Paraaortic lymph node (tissue), 1 donor: ENCODE measurements around a stretch of chr20.

GRCh38 chr20:17680877-17681397 lies 1.1 kb downstream of the RRBP1 start:
- PRO-cap, result no peak

DNA sequence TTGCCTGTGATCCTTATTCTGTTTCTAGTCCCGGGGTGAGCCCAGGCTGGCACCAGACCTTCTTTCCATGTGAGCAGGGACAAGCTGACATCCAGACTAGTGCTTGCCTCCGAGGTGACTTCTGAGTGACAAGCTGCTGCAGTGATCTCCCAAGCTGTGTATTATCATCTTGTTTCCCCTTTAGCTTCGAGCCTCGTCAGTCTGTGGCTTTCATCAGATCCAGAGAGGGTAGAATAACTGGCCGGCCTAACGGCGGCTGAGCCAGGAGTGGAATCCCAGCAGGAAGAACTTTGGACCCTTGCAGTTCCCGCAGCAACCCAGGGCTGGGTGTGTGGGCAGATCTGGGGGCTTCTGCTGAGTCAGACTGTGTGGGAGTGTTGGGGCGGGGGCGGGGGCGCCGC lies 10.8 kb downstream of the BANF2 start:
- PRO-cap, result no peak

- PRO-cap, result no peak
Measured at GRCh38 chr20:17835245-17835506, 133.4 kb downstream of the SNX5 start.

GRCh38 chr20:17836134-17836932 lies 132.3 kb downstream of the SNX5 start:
- PRO-cap, result no peak

DNA sequence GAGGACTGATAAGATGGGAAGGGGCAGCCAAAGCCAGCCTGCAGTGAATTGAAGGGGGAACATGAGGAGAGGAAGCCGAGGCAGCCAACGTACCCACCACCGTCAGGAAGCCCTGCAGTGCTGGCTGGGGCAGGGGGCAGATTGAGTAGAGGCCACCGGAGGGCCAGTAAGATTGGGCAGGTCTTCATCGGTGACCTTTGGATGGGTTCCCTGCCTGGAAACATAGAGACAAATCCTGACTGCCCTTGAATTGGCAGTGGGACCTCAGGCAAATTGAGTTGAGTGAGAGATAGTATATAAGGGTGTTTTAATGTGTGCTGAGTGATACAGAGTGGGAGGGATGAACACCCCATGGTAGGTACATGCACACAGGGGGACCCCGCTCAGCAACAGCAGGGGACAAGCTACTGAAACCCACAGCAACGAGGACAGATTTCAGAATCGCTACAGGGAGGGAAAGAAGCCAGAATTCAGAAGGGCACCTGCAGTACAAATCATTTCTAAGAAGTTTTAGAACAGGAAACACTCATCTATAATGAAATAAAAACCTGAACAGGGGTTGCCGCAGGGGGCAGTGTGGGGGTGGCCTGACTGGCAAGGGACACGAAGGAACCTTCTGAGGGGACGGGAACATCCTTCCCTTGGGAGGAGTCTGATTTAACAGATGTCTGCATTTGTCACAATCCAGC lies 90.0 kb downstream of the SNX5 start:
- PRO-cap, result no peak

- PRO-cap, result no peak
Measured at GRCh38 chr20:17916317-17916884, 52.2 kb downstream of the SNX5 start.

DNA sequence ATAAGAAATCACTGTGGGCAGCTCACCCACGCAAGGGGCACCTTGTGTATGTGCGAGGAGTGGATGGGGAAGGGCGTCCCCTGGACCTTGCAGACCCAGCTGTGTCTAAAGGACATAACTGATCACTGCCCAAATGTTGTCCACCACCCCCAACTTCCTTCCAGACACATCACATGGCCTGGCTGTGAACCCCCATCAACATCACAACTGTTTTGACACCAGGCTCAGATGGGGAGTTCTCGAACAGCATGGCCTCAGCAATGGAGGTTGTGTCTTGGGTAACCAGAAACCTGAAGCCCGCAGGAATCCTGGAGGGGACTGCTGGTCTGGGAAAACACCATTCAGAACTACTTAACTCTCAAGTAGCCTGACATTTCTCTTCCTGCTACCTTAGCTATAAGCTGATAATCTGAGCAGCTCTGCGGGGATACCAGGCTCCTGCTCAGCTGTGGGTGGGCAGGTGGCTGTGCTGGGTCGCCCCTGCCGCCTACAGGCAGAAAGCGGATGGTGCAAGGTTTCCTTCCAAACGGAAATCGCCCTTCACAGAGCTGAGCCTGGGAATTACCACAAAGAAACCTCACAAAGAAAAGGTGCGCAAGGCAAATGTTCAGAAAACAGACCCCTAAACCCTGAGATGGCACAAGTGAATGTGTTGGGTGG lies 29.7 kb downstream of the SNX5 start:
- PRO-cap, result no peak

DNA sequence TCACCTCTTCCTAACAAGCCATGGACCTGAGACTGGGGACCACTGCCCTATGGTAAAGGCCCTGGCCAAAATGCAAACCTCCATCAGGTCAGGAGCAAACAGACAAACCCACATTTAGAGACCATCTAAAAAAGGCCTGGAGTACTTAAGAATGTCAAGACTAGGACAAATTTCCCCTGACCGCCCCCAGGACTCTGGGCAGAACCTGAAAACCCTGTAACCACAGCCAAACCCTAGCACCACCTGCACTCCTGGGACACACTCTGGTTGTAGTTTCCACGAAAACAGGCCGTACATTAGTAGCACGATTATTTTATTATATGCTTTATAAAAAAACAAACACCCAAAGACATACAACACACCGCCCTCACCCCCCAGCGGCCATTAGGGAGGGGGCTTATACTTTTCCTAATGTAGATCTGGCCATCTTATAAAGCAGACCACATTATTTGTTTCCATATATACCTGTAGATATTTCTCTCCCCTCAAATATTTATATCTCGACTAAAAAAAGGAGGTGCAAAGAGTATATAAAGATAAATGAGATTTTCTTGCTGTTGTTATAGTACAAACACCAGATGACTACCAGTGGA lies 27.2 kb downstream of the SNX5 start:
- PRO-cap, result no peak

DNA sequence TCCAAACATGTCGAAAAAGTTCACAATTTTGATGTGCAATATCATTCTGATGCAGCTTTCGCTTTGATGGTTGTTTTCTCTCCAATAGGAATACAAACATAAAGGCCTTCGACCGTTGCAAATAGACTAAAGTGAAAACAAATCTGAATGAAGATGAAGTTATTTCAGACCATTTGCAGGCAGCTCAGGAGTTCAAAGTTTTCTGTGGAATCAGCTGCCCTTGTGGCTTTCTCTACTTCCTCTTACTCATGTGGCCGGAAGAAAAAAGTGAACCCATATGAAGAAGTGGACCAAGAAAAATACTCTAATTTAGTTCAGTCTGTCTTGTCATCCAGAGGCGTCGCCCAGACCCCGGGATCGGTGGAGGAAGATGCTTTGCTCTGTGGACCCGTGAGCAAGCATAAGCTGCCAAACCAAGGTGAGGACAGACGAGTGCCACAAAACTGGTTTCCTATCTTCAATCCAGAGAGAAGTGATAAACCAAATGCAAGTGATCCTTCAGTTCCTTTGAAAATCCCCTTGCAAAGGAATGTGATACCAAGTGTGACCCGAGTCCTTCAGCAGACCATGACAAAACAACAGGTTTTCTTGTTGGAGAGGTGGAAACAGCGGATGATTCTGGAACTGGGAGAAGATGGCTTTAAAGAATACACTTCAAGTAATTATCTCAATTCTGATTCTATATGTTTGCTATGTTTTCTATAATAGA lies 1.0 kb downstream of the MGME1 start:
- PRO-cap, result bidirectional peak, plus-strand start at position 307 of the sequence, minus-strand start at position 204 of the sequence

DNA sequence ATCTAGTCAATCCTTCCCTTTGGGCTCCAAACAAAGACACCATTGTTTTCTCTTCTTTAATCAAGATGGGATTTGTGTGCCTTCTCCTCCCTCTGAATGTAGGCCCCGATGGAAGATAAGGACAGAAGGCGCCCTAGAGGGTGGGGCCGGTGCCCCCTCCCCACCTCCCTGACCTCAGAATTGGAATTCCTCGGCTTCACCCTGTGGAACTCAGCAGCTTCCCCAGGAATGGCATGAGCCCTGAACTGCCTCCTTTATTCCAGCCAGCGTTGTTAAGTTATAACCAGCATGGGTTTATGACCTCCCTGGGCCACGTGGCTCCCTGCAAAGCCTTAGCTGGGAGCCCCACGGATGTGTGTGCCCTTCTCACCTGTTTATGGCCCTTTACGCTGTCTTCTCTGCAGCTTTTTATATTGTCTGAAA lies 24.6 kb downstream of the OVOL2 start:
- PRO-cap, result no peak

GRCh38 chr20:18224786-18225704 lies 63.3 kb upstream of the ZNF133 start:
- PRO-cap, result no peak

DNA sequence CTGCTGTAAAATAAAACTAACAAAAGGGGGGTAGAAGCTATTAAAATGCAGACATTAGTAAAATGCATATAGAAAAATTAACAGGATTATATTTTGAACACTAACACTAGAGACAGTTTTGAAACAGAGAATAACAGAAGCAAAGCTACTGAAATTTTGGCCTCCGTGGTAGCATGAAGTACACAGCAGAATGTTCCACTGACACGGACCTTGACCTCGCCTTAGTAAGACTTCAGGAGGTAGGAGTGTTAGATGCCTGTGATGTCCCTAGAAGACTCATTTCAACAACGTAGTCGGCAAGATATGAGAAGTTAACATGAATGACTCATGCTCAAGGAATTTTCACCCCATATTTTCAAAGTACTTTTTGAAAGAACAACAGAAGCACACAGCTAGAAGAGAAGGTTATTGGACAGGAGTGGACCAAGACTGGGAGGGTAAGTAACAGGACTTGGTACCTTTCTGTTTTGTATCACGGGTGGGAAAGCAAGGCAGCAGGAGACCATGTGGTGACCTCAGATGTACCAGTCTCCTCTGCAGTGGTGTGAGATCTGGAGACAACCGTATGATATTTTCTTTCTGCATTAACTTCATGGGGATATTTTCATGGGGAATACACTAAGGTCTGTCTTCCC lies 78.0 kb downstream of the DZANK1 start:
- PRO-cap, result no peak

DNA sequence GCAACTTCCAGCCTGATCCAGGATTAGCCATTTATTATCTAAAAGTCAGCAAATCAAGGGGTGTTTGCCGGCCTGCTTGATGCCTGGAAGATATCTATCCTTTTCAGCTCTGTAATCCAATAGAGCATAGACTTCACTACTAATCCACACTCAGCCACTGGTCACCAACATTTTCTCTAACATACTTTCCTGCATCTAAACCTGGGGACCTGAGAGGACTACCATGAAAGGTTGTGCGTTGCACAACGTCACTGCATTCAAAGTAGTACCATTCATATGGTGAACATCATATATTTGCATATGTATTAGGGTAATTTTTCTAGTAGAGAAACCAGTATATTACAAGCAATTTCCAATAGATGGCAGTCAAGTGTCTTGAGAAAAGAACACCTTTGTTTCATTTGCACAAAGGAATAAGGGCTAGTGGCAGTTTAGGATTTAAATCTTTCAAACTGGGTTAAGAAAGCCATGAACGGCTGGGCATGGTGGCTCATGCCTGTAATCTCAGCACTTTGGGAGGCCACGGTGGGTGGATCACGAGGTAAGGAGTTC lies 53.7 kb downstream of the DZANK1 start:
- PRO-cap, result no peak

DNA sequence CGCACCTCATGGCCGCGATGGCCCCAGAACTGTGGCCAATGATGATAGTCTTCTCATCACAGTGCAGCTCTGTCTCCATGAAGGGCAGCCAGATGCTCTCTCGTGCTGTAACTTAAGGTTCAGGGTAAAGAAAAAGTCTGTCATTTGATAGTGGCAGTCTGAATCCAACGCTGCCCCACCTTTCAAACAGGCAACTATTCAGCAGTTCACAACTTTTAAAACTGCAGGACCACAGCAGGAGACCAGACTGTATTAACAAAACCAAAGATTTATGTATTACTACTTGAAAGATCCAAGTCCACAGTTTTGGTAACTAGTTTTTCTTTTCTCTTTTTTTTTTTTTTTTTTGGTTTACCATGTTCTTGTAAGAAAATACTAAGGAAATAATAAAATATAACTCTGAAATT lies 3.1 kb downstream of the RBBP9 start:
- PRO-cap, result no peak

DNA sequence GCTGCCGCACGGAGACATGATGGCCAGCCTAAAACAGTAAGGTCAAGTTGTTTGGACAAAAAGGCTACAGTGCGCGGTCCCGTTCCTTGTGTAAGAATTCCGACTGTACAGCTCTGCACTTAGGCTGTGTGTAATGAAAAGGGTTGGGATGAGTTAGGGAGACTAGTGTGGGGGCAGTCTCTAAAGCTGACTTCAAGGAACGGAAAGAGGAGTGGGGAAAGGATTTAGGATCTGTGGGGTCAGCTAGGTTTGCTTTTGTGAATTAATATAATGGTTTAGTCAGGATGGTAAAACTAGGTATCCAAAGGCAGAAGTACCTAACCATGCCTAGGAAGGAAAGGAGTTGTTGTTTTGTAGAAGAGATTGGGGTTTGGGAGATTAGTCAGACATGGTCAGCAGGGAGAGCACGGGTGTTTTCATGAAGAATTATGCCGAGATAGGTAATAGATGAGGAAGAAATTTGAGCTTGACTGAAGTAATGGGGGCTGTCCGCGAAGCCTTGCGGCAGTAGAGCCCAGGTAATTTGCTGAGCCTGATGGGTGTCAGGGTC lies 11.8 kb downstream of the SEC23B start:
- PRO-cap, result no peak

GRCh38 chr20:18738120-18738494 lies 75.5 kb upstream of the SCP2D1 start:
- PRO-cap, result no peak

- PRO-cap, result no peak
Measured at GRCh38 chr20:19012500-19013057, 199.0 kb downstream of the SCP2D1 start.

GRCh38 chr20:19049166-19049864 lies 163.1 kb upstream of the SLC24A3 start:
- PRO-cap, result no peak

- PRO-cap, result no peak
Measured at GRCh38 chr20:19552197-19552466, 205.9 kb upstream of the RIN2 start.

GRCh38 chr20:19775771-19776096 lies 17.7 kb downstream of the RIN2 start:
- PRO-cap, result no peak